T47D (cell line): ENCODE measurements around the genes TMEM45A, ADGRG7 and ALCAM.

- RRBS, result no CpG with 5 or more reads among the region's 8 CpGs
These were observed 26.0 kb downstream of the CMSS1 start for GRCh38 chr3:99843552-99844167.

DNA sequence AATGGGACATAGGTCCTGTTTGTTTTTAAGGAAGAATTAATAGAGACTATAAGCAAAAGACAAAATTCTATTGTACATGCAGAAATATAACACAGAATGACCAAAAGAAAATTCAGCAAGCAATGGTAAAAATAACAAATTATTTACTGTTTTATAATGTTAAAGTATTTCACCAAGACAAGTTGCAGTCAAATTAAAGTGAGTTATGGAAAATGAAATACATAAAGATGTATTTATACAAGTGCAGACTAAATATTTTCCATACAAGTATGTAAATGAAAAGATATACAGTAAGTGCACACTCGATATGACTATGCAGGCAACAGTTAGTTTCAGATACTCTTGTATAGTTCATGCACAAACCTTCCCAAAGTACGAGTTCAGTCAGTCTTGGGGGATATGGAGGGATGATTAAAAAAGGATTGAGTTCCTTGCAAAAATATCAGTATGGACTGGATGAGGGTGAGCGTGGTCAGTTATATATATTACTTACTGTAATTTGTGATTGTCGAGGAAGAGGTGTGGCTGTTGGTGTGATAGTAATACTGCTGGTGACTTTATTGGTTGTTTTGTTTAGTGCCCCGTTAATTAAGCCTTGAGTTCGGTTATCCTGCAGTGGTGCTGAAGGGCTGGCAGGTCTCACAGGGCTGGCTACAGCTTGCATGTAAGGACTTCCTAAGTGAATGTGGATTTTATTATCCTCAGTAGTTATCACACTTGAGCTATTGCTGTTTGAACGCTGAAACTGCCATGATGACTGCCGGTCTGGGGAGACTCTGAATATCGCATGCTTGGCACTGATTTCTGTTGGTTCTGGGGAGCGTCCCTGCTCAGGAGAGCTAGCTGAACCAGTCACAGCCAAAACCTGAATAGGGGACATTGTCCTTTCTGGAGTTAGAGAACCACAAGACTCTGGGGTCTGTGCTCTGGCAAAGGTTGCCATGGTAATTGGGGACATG, 30.4 kb downstream of the CMSS1 start:
- RRBS, result no CpG with 5 or more reads among the region's 10 CpGs

DNA sequence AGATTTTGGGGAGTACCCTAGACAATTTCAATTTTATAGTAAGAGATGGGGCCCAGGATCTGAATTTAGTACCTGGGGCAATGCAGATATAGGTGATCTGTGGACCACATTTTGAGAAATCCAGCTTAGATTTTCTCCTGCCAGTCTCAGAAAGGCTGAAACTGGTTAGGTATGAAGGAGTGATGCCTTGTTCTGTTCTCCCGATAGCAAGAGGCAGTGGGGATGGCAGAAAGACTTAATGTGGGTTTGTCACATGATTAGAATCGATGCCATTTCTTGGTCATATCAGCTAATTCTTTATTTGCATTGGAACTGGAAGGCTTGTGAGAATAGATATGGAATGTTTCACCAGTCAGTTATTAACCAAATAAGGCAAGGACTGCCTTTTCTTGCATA, 33.9 kb downstream of the FILIP1L start:
- RRBS, result no CpG with 5 or more reads among the region's 2 CpGs

DNA sequence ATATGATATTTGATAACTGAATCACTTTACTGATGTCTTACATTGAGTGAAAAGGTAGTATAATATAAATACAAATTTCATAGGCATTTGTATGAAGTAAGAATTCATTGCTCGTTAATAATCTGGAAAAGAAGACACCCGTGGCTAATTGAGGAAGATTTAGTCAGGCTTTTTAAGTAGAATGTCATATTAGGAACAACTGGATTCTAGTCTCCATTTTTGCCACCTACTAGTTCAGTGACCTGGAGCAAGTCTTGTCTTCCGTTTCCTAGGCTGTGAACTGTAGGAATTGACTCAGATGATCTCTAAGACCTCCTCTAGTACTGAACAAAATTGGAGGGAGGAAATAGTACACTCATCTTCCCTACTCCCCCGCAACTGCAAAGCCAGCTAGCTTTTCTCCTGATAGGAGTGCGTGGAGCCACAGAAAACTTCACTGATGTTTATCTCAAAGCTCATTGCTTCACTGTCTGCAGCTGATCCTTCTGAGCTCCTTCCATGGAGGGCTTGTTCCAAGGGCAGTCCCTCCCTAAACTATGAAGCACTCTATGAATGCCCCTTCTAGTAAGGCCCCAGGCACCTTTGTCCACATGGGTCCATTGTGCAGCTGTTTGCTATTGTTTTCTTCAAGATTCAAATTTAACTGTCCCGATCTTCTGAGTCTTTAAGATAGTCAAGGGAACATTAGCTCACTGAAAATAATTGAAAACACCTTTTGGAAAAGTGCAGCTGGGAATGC, 24.5 kb downstream of the FILIP1L start:
- RRBS, result no CpG with 5 or more reads among the region's 6 CpGs

- RRBS, result no CpG with 5 or more reads among the region's 8 CpGs
These were observed 37.1 kb upstream of the FILIP1L start for GRCh38 chr3:100151382-100151764.

- RRBS, result 2% methylated on average over 13 of the region's 46 CpGs
These were observed at the start of gene TMEM45A for GRCh38 chr3:100492353-100493181. TMEM45A (plus strand) TSS chr3:100492619.

GRCh38 chr3:100590486-100590926, 18.9 kb upstream of the ADGRG7 start:
- RRBS, result no CpG with 5 or more reads among the region's 7 CpGs

- RRBS, result no CpG with 5 or more reads among the region's 10 CpGs
These were observed 6.1 kb upstream of the ADGRG7 start for GRCh38 chr3:100602998-100603974.

GRCh38 chr3:100609170-100610506, at the start of gene ADGRG7:
ADGRG7 (plus strand) TSS chr3:100609601.
- RRBS, result no CpG with 5 or more reads among the region's 8 CpGs

DNA sequence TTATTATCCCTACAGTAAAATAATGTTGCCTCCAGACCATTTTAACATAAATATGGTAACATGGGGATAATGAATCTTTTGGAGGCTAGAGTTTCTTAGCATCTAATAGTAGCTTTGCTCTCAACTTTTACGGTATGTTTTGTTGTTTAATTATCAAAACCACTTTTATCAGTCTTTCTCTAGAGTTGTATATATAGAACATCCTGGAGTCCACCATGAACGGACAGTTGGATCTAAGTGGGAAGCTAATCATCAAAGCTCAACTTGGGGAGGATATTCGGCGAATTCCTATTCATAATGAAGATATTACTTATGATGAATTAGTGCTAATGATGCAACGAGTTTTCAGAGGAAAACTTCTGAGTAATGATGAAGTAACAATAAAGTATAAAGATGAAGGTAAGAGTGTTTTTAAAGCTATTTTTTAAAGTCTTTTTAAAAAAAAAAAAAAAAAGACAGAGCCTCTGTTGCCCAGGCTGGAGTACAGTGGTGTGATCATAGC, 4.2 kb downstream of the TFG start:
- RRBS, result no CpG with 5 or more reads among the region's 5 CpGs

GRCh38 chr3:101518377-101518921, 5.4 kb upstream of the SENP7 start:
- RRBS, result no CpG with 5 or more reads among the region's 3 CpGs

DNA sequence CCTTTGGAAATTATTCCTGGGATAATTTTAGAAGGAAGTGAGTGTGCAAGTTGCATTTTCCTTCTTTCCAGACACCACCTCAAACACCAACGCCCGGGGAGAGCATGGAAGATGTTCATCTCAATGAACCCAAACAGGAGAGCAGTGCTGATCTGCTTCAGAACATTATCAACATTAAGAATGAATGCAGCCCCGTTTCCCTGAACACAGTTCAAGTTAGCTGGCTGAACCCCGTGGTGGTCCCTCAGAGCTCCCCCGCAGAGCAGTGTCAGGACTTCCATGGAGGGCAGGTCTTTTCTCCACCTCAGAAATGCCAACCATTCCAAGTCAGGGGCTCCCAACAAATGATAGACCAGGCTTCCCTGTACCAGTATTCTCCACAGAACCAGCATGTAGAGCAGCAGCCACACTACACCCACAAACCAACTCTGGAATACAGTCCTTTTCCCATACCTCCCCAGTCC, 3.7 kb downstream of the NFKBIZ start:
- RRBS, result no CpG with 5 or more reads among the region's 5 CpGs

GRCh38 chr3:101857753-101858120, 8.4 kb downstream of the NFKBIZ start:
- RRBS, result no CpG with 5 or more reads among the region's 1 CpG

- RRBS, result no CpG with 5 or more reads among the region's 6 CpGs
These were observed 19.2 kb downstream of the NFKBIZ start for GRCh38 chr3:101868284-101869228.

DNA sequence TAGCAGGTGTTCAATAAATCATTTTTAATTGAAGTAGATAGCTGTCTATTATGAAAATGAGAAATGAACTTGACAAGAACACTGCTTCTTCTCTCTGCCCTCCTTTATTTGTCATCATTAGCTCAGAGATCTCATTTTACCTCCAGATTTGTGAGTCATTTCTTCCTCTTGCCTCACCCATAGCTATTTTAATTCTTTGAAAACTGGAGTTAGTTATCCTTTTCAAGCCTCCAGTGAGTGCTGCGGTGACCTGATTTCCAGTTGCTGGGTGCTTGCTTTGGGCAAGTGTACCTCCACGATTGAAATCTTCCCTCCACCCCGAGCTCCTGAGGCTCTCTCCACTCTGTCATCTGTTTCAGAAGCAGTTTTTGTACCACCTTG, 114.6 kb downstream of the NFKBIZ start:
- RRBS, result no CpG with 5 or more reads among the region's 3 CpGs

- RRBS, result no CpG with 5 or more reads among the region's 6 CpGs
These were observed 239.4 kb upstream of the ZPLD1 start for GRCh38 chr3:102195179-102196018.

- RRBS, result no CpG with 5 or more reads among the region's 2 CpGs
These were observed 1294.9 kb downstream of the ZPLD1 start for GRCh38 chr3:103729650-103730103.

DNA sequence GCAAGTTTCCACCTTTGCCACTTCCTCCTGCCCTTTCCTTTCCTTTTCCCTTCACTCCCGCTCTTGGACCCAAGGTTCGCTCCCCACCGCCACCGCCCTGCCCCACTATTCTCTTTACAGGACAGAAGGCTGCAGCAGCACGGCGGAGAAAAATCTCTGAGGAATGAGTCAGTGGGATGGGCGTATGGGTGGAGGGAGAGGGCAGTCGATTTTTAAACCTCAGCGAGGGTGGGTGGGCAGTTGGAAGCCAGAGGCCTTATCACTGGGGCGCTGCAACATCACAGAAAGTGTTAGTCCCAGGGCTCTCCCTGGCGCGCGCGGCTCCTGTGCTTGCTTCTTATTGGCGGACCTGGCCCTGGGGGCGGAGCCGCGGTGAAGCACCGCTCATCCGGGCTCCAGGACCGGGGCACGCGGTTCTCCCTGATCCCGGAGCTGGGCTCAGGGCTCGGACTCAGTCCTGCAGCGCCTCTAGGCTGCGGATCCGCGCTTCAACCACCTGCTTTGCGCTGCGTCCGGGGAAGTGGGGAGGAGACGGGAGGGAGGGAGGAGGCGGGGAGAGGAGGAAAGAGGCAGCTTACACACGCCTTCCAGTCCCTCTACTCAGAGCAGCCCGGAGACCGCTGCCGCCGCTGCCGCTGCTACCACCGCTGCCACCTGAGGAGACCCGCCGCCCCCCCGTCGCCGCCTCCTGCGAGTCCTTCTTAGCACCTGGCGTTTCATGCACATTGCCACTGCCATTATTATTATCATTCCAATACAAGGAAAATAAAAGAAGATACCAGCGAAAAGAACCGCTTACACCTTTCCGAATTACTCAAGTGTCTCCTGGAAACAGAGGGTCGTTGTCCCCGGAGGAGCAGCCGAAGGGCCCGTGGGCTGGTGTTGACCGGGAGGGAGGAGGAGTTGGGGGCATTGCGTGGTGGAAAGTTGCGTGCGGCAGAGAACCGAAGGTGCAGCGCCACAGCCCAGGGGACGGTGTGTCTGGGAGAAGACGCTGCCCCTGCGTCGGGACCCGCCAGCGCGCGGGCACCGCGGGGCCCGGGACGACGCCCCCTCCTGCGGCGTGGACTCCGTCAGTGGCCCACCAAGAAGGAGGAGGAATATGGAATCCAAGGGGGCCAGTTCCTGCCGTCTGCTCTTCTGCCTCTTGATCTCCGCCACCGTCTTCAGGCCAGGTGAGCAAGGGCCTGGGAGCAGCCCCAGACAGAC, at the start of gene ALCAM:
ALCAM (plus strand) TSS at position 603 of the 1,209 bp plus-strand sequence.
- RRBS, result 2% methylated on average over 10 of the region's 80 CpGs

GRCh38 chr3:105853852-105854620, 14.8 kb downstream of the CBLB start:
- RRBS, result no CpG with 5 or more reads among the region's 7 CpGs